RPMI7951 (cell line): ENCODE measurements around a stretch of chr6.

- RAMPAGE, long total RNA: no peak
Measured at GRCh38 chr6:63582850-63583551, 10.7 kb downstream of the PTP4A1 start.

- RAMPAGE, long total RNA: no peak
Measured at GRCh38 chr6:63643723-63644321, 8.2 kb downstream of the PHF3 start.

DNA sequence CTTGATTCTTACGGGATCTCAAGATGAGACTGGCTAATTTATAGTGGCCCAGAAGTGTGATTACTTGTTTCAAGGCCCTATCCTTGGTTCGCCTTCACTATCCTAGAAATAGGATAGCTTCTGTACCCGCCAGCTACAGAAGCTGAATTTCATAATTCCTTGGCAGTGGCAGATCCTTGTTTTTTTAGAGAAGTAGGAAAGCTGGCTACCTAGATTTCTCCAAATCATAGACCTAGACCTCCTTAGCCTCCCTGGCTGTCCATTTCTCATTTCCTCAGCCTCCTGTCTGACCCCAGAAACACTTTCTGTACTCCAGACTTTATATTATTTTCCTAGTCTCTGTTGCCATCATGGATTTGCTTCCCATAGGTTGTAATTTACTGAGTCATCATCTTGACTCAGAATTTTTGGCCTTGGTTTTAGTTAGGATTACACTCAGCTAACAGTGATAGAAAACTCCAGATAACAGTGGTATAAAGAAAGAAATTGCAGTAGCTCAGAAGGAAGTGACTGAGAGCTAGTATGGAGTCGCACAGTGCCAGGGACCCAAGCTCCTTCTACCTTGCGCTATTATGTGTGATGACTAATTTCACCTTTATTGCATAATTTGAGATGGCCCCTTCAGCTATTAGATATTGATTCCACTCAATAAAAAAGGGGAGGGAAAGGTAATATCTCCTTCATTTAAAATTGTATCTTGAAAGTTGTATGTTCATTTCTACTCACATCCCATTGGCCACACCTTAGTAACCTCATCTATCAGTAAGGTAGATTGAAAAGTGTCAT lies 27.8 kb downstream of the PHF3 start:
- RAMPAGE, long total RNA: no peak

GRCh38 chr6:67880594-67881495 lies 754.2 kb upstream of the ADGRB3 start:
- RAMPAGE, long total RNA: no peak

- RAMPAGE, long total RNA: no peak
Measured at GRCh38 chr6:67886644-67887544, 748.2 kb upstream of the ADGRB3 start.

DNA sequence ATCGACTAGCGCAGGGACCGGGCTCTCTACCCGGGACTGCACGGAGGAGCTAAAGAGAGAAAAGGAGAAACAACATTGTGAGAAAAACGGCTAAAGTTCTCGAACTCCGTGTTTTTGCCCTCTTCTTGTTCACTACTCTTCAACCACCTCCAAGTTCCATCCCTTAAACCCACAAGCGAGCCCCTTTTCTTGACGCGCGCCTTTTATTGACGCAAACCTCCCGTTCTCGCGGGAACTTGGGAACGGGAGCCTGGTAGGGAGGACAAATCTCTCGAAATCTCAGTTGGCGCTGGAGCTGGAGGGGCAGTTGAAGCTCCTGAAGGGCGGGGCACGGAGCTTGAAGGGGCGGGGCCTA lies 317 bp upstream of the FAM135A start:
- RAMPAGE, long total RNA: no peak

DNA sequence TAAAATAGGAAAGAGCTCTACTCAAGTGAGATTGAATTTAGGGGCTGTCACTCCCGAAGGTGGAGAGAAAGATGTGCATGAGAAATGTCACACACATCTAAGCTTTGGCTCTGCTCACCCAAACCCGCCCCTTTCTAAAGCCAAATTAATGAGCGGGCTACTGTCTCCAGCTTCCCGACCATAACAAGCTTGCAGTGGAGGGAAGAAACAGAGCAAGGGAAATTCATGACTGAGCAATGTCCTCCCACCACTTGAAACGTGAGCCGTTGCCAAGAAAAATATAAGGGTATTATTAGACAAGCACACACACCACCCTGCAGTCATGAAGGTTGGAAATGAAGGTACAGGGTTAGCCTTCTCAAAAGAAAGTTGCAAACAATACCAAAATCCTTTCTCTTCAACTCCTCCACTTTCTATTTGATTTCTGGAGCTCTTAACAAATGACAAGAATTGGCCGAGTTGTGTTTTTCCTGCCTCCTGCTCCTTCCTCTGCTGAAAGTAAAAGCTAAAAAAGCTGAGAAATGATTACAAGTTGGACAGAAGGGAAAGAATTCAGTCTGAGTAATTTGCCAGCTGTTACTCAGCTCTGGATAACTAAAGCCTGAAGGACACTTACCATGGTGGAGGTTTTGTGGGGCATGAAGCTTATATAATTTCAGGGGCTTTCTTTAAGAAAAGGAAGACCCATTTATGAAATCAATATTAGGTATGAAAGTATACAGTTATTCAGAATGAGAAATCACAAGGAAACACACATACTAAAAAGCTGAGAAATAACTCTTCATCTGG lies 151.1 kb upstream of the B3GAT2 start:
- RAMPAGE, long total RNA: no peak

DNA sequence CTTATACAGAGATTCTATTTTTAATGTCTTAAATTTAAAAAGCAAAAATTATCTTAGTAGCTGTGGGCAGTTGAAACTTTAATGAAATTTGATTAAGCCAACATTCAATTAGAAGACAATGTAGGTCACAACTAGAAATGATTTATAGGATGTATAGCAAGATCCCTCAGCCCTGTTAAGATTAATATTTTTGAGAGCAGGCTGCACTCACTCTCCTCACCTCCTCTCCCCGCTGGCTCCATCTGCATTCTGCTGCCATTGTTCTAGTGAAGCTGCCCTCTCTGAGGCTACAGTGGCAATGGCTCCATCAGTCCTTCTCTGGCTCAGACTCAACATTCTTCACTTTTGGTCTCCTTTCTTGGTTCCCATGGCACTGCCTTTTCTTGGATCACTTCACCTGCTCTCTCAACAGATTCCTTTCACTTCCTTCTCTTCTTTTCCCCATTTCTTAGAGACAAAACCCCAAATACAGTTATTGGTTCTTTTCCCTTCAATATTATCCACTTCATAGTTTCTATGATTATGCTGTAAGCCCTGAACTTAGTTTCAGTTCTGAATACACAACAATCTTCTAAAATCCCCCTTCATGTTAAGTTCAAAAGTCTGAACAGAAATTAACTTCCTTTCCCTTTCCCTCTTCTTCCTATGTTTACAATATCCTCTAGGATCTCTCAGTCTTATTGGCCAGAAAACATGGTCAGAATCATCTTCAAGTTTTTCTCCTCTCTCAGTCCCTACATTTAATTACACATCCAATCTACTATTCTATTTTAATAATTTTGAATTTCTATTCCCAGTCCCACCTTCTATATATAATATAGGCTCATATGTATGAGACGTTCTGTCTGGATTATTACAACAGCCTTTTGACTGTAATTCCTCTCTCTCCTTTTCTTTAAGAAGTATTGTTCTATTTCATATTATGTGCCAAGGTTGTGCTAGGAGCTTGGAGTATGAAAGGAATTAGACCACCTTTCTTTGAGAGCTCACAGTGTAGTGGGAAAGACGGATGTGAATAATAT lies 57.7 kb downstream of the OGFRL1 start:
- RAMPAGE, long total RNA: no peak

DNA sequence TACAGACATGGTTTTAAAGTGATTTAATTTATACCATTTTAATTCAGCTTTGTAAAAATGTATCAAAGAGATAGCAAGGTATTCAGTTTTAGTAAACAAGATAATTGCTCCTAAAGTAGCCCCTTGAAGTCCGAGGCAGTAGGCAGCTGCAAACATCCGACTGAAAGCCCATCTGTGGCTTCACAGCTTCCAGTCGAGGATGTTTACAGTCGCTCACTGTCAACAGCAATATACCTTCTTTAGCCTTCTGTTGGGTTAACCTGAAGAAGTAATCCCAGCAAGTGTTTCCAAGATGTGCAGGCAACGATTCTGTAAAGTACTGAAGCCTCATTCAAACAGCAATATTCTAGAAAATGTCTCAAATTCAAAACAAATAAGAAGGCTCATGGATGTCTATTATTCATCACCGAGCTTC lies 114.8 kb downstream of the OGFRL1 start:
- RAMPAGE, long total RNA: no peak

GRCh38 chr6:71404073-71404674 lies 115.6 kb downstream of the OGFRL1 start:
- RAMPAGE, long total RNA: no peak

DNA sequence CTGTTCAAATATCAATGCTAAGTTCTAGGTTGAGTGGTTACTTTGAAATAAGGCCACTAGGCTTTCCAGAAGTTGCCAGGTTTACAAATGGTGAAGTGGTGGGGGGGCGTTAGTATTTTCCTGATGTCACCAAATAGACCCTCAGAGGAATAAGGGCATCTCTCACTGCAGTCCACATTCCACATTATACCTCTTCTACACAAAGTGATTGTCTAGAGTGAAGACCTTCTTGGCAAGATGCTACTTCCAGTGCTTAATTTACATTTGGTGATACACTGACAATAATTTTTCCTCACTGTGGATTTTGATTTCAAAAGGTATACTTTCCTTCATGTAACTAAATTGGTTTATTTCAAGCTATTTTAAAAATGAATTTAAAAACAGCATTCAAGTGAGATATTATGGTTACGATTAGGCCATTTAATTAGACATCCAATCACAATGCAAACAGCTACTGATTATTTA lies 129.3 kb downstream of the OGFRL1 start:
- RAMPAGE, long total RNA: no peak

DNA sequence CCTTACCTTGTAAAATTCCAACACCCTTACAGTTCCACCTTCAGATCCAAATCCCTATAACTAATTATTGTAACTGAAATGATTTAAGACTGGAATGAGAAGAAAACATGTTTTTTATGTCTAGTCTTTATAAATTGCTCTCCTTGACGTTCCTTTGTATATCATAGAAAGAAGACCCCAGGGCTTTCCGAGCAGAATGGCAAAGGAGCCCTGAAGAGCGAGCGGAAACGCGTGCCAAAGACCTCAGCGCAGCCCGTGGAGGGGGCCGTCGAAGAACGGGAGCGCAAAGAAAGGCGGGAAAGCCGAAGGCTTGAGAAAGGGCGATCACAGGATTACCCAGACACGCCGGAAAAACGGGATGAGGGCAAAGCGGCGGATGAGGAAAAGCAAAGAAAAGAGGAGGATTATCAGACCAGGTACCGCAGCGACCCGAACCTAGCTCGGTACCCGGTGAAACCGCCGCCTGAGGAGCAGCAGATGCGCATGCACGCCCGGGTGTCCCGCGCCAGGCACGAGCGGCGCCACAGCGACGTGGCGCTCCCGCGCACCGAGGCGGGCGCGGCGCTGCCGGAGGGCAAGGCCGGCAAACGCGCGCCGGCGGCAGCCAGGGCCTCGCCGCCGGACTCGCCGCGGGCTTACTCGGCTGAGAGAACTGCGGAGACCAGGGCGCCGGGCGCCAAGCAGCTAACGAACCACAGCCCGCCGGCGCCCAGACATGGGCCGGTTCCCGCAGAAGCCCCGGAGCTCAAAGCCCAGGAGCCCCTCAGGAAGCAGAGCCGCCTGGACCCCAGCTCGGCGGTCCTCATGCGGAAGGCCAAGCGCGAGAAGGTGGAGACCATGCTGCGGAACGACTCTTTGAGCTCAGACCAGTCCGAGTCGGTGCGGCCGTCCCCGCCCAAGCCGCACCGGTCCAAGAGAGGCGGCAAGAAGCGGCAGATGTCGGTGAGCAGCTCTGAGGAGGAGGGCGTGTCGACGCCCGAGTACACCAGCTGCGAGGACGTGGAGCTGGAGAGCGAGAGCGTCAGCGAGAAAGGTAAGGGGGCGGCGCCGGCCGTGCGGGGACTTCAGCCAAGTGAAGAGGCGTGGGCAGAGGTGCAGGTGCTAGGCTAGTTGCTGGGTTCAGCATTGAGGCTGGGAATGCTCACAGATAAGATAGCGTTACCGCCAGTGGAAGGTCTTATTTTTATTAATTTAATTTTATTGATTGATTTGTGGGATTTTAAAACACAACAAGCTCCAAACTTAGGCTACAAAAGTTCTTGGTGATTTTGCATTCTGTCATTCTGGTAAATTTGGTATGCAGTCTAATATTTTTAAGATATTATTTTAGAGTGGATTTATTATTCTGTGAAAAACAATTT lies 296.2 kb downstream of the RIMS1 start:
- RAMPAGE, long total RNA: no peak

DNA sequence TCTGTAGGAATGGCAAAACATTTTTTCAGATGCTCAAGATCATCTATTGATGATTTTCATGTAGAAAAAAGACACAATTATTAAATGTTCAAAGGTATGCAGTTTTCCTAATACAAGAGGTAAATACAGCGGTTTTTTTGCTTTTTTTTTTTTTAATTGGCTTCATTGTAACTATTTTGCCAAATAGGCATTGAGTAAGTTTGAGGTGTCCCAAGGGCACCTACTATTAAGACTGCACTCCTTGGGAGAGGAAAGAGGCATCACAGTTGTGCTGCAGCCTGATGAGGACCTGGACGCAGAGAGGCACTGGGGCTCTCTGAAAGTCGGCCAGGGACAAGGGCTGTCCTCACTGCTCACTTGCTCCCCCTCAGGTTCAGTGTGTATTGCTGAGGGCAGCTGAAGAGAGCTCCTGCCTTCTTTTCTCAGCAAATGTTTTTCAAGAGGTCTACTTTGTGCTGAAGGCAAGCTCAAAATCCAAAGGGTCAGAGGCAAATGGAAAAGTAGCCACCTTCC lies 331.7 kb downstream of the RIMS1 start:
- RAMPAGE, long total RNA: no peak

GRCh38 chr6:72366469-72366883 lies 255.4 kb upstream of the KCNQ5 start:
- RAMPAGE, long total RNA: no peak

DNA sequence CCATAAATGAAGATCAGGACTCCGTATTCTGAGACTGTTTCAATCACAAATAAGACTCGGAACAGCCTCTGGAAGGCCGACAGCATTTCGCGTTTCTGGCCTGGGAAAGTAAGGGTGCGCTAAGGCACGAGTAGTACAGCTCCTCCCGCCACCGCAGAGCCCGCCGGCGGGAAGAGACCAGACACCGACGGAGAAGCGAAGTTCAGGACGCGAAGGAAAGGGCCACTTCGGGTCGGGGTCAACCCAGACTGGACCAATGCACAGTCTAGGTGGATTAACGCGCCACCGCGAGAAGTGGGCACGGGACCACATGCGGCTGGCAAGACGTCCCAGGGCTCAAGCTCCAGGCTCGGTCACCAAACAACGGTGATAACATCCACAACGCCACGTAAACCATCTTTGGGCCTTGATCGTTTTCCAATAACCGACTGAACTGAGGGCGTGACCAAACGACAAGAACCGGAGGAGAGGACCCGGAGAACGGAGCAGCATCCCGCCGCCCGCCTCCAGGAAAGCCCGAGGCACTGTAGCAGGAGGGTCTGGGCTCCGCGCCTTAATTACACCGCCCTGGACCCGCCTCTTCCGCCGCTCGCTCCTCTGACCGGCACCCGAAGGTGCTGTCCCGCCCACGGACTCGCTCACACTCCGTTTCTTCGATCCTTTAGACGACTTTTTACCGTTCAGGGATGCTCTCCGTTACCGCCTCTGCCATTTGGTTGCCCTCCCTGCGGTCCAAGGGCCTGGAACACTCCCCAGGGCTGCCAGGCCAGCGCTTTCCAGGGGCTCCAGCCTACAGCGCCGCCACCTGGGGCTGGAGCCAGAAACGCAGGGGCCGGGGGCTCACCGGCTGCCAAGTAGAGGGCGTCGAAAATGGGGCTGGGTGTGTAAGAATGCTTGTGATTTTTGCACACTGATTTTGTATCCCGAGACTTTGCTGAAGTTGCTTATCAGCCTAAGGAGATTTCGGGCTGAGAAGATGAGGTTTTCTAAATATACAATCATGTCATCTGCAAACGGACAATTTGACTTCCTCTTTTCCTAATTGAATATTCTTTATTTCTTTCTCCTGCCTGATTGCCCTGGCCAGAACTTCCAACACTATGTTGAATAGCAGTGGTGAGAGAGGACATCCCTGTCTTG lies 44.1 kb downstream of the DPPA5 start:
- RAMPAGE, long total RNA: no peak

DNA sequence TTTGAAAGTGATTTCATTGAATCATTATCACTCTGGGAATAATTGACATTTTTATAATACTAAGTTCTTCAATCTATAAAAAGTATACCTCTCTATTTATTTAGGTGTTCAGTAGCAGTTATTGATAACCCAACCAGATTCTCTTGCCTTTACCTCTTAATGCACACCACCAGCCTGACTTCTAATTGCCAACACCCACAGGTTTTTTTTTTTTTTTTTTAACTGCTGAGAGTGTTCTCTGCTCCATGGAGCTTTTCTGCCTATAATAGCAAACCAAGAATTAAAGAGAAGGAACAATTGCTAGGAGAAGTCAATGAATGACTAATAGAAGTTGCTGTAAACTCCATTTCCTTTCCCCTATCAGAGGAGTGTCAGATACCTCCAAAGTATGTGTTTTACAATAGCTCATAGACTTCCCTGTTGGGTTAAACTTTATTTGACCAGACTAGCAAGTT lies 707.6 kb downstream of the COL12A1 start:
- RAMPAGE, long total RNA: no peak

GRCh38 chr6:75143209-75143599 lies 62.6 kb downstream of the COL12A1 start:
- RAMPAGE, long total RNA: no peak

DNA sequence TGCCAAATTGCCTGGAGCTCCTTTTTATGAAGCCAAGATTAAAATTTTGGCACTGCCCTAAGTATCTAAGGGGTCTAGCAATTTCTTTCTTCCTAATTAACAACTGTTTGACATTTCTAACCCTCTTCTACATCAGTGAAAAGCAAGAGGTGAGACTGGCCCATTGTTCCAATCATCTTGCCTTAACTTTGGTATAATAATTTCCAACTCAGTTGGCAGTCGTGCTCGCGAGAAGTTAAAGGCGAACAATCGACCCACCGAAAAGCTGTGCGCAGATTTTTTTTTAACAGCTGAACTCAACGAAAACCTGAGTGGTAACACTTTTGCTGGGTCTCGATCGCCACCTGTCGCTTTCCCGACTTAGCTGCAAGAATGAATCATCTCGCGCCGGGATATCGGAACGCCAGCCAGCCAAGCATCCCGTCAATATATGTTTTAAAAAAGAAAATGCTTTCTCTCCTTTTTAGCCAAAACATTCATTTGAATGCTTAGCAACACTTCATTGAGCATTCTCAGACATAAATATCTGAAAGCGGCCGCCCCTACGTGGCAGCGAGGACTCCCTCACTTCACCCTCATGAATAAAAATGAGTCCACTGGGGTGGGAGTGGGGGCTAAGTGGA lies 1.7 kb downstream of the COL12A1 start:
- RAMPAGE, long total RNA: no peak

- RAMPAGE, long total RNA: no peak
Measured at GRCh38 chr6:75208765-75209547, 3.1 kb upstream of the COL12A1 start.

- RAMPAGE, long total RNA: no peak
Measured at GRCh38 chr6:75603502-75603968, 1.9 kb downstream of the SENP6 start.